Placental epithelial cell (primary cell): ENCODE data around the gene MEPE.

DNA sequence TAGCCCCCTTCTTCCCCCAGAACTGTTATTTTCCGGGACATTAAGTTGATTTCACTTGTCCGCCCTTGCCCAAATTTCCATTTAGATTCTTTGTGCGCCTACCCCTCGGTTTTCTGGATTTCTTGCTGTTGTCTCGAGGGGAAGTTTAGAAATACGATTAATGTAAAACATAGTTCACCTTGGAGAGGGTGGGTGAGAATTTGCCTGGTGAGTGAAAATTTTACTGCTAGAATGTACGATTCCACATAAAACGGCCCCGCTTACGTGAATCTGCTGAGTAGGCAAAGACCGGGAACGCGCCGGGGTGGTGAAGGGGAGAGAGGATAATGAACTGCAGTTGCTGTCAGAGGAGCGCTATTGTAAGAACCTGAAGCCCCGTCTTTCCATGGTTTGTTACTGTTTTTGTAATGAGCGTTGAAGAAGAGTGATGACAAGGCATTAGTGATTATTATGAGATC is 72.9 kb downstream of the AFF1 start:
- CAGE, long polyA plus RNA, result no peak

DNA sequence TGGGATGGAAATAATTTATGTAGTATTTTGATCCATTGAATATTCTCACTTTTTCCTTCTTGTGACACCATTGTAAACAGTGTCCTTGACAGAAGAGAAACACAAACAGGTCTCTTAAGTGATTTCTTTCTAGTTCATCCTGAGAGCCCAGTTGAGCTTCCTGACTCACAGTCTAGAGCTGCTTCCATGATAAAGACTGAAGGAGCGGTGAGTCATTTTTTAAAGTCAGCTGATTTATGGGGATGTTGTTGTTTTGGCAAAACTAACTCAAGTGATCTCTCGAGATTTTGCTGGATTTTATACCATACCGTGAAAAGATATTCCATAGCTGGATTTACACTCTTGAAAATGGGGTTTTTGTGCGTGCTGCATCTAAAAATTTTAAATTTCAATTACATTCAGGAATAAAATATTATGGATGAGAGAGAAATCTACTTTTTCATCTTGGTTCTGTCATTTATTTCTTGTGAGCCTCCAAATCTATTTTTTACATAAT is 76.9 kb downstream of the AFF1 start:
- CAGE, long polyA plus RNA, result no peak

DNA sequence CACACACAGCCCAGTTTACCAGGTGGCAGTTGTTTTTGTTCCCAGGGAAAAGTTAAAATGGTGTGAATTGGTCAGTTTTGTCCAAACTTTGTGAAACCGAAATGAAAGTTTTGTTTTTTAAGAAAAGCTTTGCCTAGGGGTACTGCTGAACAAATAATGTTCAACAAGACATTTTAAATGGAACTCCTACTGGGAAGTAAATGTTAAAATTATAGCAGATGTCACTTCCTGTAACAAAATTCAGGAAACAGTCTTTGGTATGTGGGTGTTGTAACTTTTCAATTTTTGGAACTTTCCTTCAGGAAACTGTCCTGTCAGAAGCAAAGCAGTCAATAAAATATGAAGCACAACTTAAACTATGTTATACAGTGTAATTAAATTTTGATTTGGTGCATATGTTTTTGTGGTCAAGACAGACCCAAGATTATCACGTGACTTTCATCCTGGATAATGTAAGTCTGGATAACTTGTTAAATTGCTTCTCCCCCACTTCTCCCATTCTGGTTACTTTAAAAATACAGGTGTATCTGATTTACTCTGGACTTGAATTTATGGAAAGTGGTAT is 79.6 kb downstream of the AFF1 start:
- CAGE, long polyA plus RNA, result no peak

DNA sequence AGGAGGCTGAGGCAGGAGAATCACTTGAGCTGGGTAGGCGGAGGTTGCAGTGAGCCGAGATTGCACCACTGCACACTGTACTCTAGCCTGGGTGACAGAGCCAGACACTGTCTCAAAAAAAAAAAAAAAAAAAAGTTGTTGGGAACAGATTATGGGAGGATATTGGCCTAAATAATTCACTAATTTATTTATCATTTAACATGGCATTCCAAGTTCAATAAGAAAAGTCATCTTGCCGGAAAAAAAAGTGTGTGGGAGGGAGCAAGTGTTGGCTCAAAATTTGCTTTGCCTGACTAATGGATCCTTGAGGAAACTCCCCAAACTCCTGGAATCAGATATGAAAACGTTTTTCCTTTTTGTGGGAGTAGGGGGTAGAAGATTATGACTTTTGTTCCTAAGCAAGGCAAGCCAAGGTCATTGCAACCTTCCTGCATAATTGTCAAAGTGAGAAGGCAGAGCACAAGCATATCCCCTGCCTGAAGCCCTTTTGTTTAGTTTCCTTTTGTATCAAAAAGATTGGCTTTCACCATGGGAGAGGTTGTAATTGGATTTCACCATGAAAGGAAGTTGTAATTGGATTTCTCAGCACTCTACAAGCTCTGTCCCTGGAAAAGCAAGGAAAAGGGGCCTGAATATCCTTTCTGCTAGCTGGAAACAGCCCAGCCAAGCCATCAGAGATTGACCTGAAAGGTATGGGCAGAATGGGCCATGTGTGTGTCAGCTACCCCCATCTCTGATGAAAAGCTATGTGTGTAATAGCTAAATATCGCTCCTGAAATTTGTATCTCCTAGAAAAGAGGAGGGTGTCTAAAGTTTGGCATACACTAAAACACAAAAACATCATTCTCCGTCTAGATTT is 8.8 kb downstream of the SPARCL1 start:
- CAGE, long polyA plus RNA, result no peak

- CAGE, long polyA plus RNA, result no peak
These were observed at the start of gene MEPE for GRCh38 chr4:87832622-87833136. TSS of gene MEPE (plus strand) at chr4:87832969.

GRCh38 chr4:87865168-87865874 is 32.6 kb downstream of the MEPE start:
- CAGE, long polyA plus RNA, result no peak

DNA sequence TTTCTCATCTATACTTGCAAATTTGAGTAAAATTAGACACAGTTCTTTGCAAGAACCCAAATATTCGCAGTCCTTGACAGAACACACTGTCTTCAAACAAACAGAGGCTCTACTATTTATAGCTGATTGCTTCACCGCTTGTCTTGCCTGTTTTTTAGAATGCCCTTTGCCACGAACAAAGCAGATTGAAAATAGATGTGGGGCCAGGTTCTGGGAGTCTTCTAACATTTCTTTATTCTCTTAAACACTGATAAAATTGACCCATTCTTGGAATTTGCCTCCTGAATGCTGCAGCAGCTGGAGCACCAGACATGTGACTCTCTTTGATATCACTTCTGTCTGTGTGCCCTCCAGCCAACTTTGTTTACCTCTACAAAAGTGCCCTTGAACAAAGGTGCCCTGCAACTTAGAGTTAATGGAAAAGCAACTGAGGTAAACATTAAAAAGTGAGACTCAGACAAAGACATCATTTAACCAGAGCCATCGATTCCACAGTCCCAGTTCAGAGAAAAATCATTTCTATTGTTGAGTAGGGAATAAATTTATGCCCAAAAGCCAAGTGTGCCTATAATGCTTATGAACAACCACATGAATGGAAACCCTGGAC is 64.2 kb upstream of the SPP1 start:
- CAGE, long polyA plus RNA, result no peak

GRCh38 chr4:87921678-87922563 is 53.6 kb upstream of the SPP1 start:
- CAGE, long polyA plus RNA, result no peak

GRCh38 chr4:88061646-88062184 is 54.3 kb downstream of the PKD2 start:
- CAGE, long polyA plus RNA, result no peak

- CAGE, long polyA plus RNA, result no peak
These were observed 47.6 kb downstream of the ABCG2 start for GRCh38 chr4:88110791-88111219.

GRCh38 chr4:88225115-88225556 is 59.2 kb downstream of the PPM1K start:
- CAGE, long polyA plus RNA, result no peak

GRCh38 chr4:88290841-88291409 is 6.6 kb upstream of the PPM1K start:
- CAGE, long polyA plus RNA, result no peak

DNA sequence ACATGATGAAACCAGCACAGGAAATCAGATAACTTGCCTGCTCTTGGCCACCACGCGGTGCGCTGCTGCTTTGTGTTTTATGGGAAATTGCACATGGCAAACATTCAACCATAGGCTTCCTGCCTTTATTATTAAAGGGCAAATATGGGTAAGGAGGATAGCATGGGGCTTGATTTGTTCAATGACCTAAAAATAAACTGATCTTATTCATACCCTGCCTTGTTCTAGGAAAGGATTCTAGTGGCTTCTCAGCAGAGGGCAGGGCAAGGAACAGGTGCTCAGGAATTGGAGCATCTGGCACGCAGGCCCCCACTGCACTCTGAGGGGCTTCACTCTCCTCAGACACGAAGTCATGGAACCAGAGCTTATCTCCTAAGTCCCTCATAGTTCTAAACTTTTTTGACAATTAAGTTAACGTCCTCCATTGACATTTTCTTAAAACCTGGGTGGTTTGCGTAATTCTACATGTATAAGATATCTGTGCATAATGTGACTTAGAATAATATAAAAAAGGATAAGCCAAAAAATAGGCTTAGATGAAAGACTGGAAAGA is 31.8 kb upstream of the NAP1L5 start:
- CAGE, long polyA plus RNA, result no peak

GRCh38 chr4:88738110-88738782 is 40.6 kb upstream of the NAP1L5 start:
- CAGE, long polyA plus RNA, result no peak

DNA sequence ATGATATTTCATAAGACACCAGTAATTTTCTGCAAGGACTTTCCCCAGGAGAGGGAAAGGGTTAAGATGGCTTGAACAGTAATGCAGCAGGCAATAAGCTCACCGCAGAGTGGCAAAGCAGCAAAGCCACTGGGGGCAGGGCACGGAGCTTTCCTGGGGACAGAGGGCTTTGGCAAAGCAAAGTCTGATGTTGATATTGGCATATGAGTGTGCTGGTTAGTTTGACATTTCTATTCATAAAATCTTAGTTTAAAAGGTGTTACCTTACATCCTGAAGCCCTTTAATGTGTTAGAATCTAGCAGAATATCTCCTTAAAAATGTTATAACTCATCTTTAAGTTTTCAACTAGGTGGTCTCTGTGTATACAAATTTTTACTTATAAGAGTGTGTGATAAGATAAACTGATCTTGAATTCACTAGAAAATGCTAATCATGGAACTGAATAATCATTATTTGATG is 55.2 kb upstream of the NAP1L5 start:
- CAGE, long polyA plus RNA, result no peak

- CAGE, long polyA plus RNA, result no peak
These were observed 74.2 kb upstream of the NAP1L5 start for GRCh38 chr4:88771671-88772411.

DNA sequence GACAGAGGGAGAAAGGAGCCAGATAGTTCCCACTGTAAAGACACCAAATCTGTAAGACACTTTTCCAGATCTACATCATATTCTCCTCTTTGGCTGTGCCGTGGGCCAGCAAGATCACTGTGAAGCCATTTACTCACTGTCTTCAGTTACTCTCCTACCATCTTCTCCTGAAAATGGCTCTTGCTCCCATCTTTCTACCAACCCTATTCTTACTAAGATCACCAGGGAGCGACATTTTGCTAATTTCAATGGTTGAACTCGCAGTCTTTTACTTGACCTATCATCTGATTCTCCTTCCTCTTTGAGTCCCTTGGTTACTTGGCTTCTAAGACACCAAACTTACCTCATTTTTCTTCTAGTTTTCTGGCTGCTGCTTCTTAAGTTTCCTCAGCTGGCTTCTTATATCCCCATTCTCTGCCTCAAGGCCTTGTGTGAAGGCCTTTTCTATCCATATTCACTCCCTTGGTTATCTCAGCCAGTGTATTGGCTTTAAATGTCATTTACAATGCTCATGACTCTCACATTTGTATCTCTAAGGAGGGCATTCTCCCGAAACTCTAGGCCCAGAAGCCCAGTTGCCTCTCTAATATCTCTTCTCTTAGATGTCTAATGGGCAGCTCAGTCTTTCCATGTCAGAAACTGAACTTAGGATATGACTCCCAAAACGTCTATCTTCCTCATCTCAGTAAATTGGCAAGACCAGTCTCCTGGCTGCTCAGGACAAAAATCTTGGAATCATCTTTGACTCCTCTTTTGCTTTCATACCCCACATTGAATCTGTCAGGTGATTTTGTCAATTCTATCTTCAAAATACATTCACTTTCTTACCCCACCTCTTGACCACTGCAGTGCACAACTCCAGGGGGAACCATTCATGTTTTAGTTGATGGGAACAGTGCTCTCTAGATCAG is 80.2 kb upstream of the NAP1L5 start:
- CAGE, long polyA plus RNA, result no peak

DNA sequence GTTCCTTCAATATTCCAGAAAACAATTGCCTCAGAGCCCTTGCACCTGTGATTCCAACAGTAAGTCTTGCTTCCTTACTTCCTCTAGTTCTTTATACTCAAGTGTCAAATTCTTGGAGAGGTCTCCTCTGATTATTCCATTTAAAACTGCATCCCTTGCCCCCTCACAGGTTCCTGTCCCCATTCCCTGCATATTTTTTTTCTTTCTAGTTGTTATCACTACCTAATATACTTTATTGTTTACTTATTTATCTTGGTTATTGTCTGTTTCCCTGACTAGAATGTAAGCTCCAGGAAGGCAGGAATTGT is 81.2 kb upstream of the NAP1L5 start:
- CAGE, long polyA plus RNA, result no peak

- CAGE, long polyA plus RNA, result no peak
These were observed 94.8 kb upstream of the NAP1L5 start for GRCh38 chr4:88792297-88793037.

GRCh38 chr4:89284453-89285201 is 23.0 kb downstream of the GPRIN3 start:
- CAGE, long polyA plus RNA, result no peak